Metanephros (tissue), 2 donors: ENCODE measurements around the genes SMAP1 and EEF1A1.

GRCh38 chr6:57815991-57816312 is 498.5 kb downstream of the PRIM2 start:
- RAMPAGE, long total RNA: no peak

DNA sequence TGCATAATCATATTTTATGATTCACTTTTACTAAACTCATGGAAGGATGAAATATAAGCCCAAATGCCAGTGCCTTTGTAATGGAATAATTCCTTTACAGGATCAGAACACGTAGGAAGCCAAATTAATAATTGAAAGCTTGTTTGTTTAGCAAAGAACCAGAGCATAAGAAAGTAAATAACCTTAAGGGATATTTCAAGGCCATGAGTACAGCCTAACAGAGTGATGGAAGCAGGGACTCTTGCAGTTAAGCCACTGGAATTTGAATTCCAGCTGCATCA is 11.4 kb upstream of the PTP4A1 start:
- RAMPAGE, long total RNA: no peak

GRCh38 chr6:63564460-63564727 is 7.9 kb upstream of the PTP4A1 start:
- RAMPAGE, long total RNA: no peak

DNA sequence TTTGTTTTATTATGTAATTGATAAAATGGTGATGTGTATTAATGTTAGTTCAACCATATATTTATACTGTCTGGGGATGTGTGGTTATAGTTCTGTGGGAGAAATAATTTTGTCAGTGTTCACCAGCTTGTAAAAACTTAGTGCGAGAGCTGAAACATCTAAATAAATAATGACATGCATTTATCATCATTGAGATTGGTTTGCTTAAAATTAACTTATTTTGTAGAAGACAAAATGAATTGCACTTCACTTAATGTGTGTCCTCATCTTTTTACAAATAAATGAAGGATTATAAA is 8.9 kb downstream of the PTP4A1 start:
- RAMPAGE, long total RNA: no peak

GRCh38 chr6:63584250-63584625 is 12.0 kb downstream of the PTP4A1 start:
- RAMPAGE, long total RNA: no peak

- RAMPAGE, long total RNA: no peak
Observed at GRCh38 chr6:63653910-63654686, 18.5 kb downstream of the PHF3 start.

- RAMPAGE, long total RNA: no peak
Observed at GRCh38 chr6:63684851-63686002, 49.6 kb downstream of the PHF3 start.

- RAMPAGE, long total RNA: no peak
Observed at GRCh38 chr6:64733399-64733786, 567.9 kb upstream of the ZC3H11C start.

DNA sequence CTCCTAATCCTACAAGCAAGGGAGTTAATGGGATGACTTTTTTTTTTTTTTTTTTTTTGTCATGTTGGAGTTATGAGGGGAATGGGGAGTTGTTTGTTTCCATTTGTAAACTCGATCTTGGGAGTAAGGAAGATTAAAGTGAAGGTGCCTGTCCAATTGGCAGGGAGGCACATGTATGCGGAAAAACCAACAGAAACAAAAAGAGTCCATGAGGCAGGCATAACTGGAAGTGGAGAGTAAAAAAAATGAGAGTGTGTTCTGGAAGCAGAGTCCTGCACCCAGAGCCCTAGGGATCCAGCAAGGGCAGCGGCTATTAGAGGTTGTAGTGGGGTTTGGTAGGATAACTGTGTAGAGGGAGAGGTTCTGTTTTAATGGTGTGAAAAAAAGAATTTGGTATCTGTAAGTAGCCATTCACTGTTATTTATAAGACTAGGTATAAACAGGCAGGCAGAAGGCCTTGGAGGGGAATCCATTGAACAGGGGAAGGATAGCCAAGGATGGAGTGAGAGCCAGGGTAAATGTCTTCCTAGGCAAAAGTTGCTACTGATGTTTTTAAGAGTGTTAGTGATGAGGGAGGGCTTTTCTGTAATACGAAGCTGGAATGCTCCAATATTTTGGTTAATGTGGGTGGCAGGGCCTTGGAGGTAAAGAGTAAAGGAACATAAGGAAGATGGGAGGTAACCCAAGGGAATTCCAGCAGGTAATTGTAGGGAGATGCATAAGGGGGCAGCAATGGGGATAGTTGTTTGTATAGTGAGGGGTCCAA is 752.8 kb upstream of the ADGRB3 start:
- RAMPAGE, long total RNA: no peak

DNA sequence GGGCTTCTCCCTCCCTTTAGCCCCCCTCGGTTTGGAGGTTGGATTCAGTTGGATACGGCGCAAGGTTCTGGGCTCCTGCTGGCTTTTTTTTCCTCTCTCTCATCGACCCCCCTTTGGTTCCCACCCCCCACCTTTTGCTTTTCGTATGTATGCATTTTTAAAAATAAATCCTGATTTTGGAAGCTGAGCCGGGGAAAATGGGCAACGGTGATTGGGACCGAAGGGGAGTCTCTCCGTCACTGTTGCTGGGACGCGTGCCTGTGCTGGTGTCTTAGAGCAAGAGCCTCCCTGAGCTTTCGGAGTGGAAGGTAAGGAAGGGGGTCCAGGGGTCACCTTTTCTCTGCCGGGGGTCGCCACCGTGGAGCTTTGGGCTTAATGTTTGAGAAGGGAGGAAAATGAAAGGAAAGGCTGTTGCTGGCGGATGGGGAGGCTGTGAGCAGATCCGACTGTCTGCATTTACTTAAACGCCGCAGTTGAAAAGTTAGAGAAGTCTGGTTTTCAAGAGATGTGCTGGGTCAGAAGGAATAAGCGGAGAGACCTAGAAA is 683 bp downstream of the ADGRB3 start:
- RAMPAGE, long total RNA: no peak

GRCh38 chr6:70667515-70668763 is at the start of gene SMAP1:
TSS of gene SMAP1 (plus strand) at chr6:70667883.
- RAMPAGE, long total RNA: no peak

- RAMPAGE, long total RNA: no peak
Observed at GRCh38 chr6:70811304-70812402, 144.0 kb downstream of the SMAP1 start.

DNA sequence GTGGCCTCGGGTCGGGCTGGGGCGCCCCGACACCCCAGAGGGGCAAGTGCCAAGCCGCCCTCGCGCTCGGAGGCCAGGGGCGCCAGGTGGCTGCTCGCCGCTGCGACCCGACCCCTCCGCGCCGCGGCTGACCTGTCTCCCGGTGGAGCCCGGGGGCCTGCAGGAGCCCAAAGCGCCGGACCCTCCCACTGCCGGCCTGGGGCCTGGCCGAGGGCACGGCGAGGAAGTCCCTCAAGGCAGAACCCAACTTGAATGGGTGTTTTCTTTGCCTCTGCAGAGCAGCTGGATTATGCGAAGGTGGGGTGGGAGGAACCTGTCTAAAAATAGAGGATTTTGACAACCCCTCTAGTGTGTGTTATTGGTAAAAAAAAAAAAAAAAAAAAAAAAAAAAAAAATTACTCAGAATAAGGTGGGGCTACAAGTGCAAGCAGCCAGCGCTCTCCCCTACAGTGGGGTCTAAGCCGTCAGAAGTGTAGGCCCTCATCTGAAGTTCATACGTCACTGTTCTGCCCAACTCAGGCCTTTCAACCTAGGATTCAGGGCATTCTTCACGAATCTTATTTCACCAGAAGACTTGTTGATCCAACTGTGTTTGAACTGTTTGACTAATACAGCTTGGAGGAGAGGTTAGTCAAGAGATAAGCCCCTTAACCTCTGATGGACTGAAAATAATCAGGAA is 714 bp downstream of the OGFRL1 start:
- RAMPAGE, long total RNA: no peak

DNA sequence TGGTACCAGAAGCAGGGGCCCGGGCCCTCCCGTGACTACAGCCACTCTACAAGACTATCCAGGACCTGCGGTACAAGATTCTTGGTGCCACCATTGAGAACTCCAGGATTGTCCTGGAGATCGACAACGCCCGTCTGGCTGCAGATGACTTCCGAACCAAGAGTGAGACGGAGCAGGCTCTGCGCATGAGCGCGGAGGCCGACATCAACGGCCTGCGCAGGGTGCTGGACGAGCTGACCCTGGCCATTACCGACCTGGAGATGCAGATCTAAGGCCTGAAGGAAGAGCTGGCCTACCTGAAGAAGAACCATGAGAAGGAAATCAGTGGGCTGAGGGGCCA is 296.4 kb downstream of the OGFRL1 start:
- RAMPAGE, long total RNA: no peak

- RAMPAGE, long total RNA: no peak
Observed at GRCh38 chr6:72654061-72654699, 32.3 kb downstream of the KCNQ5 start.

DNA sequence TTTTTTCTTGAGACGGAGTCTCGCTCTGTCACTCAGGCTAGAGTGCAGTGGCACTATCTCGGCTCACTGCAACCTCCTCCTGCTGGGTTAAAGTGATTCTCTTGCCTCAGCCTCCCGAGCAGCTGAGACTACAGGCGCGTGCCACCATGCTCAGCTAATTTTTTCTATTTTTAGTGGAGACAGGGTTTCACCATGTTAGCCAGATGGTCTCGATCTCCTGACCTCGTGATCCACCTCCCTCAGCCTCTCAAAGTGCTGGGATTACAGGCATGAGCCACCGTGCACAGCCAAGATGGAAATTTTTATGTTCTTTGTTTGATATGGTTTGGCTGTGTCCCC is 14.9 kb downstream of the EEF1A1 start:
- RAMPAGE, long total RNA: no peak

- RAMPAGE, long total RNA: no peak
Observed at GRCh38 chr6:73515247-73515864, 5.5 kb downstream of the EEF1A1 start.

DNA sequence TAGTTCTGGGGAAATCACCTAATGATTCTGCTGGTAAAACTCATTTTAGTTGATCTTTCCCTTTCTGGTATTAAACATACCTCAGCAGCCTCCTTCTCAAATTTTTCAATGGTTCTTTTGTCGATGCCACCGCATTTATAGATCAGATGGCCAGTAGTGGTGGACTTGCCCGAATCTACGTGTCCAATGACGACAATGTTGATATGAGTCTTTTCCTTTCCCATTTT is 1.1 kb downstream of the EEF1A1 start:
- RAMPAGE, long total RNA: no peak

DNA sequence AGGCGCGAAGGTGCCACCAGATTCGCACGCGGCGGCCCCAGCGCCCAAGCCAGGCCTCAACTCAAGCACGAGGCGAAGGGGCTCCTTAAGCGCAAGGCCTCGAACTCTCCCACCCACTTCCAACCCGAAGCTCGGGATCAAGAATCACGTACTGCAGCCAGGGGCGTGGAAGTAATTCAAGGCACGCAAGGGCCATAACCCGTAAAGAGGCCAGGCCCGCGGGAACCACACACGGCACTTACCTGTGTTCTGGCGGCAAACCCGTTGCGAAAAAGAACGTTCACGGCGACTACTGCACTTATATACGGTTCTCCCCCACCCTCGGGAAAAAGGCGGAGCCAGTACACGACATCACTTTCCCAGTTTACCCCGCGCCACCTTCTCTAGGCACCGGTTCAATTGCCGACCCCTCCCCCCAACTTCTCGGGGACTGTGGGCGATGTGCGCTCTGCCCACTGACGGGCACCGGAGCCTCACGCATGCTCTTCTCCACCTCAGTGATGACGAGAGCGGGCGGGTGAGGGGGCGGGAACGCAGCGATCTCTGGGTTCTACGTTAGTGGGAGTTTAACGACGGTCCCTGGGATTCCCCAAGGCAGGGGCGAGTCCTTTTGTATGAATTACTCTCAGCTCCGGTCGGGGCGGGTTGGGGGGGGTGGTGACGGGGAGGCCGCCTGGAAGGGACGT is at the start of gene EEF1A1:
EEF1A1 (minus strand) TSS at position 275 of the 686 bp plus-strand sequence.
- RAMPAGE, long total RNA: no peak

GRCh38 chr6:73704197-73704744 is 8.3 kb downstream of the CD109 start:
- RAMPAGE, long total RNA: no peak